Measurements from ENCODE around the genes BRD2, HLA-DOA and HLA-DPB1.

GRCh38 chr6:32472743-32473397 is 33.2 kb downstream of the HLA-DRA start:
- RRBS: no CpG with 5 or more reads among the region's 5 CpGs

- RRBS: no CpG with 5 or more reads among the region's 4 CpGs
These were observed 8.0 kb downstream of the HLA-DQB1 start for GRCh38 chr6:32658396-32658907.

GRCh38 chr6:32760990-32761507 is 2.3 kb downstream of the HLA-DQB2 start:
- RRBS: no CpG with 5 or more reads among the region's 21 CpGs

GRCh38 chr6:32814898-32815865 is 1.6 kb downstream of the HLA-DOB start:
- RRBS: no CpG with 5 or more reads among the region's 12 CpGs

- RRBS: no CpG with 5 or more reads among the region's 3 CpGs
These were observed 9.2 kb upstream of the HLA-DOB start for GRCh38 chr6:32825998-32826473.

DNA sequence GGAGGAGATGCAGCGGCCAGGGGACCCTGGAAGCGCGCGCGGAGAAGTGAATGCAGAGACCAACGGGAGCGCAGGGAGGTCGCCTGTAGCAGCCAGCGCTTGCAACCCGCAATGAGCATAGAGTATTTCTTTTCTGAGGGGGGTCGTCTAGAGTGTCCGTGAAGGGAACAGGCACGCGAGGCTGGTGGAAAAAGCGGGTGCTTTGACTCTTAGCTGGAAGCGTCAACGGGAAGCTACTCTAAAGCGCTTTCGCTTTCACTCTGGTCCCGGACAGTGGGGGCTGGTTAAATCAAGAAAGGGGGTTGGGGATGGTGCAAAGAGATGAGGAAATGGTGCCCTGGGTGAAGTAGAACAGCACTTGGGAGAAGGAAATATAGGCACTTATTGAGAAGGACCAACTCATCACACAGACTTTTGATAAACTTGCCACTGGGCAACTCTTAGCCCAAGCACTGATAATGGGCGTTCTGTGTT is 370 bp downstream of the PSMB9 start:
- RRBS: no CpG with 5 or more reads among the region's 21 CpGs

GRCh38 chr6:32935873-32936089 is 5.0 kb downstream of the HLA-DMB start:
- RRBS: no CpG with 5 or more reads among the region's 1 CpG

- RRBS: no CpG with 5 or more reads among the region's 12 CpGs
These were observed 3.7 kb downstream of the HLA-DMB start for GRCh38 chr6:32937047-32937670.

DNA sequence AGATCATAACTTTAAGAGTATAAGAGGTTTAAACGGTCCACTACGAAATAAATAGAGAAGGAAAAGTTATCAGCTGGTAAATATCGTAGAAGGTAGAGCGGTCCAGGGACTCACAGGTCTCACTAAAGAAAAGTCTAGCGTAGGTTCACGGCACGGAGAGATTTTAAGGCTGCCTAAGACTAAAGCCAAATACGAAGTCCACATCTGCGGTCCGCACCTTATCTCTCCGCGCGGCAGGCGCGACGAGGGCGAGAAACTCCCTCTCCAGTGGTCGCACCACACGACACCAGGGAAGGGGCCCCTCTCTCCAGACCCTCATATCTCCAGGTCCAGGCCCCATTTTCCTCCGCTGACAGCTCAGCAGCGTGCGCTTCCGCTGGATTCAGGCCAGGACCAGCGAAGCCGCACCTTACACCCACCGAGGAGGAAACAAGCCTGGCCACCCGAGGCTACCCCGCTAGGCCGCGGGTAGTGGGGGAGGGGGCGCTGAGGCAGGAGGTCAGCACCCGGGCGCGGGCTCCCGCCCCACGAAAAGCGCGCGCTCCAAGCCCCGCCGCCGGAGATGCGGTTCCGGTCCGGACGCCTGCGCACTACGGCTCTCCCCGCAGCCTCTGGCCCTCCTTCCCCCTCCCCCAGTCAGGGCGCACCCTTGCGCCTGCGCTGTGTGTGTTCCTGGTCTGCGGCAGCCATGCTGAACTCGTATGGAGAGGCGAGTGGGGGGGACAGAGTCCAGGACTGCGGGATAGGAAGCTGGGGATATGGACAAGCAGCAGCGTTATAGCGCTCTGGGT is at the start of gene BRD2:
Gene BRD2 (plus strand): TSS at position 667 of the 791 bp plus-strand sequence.
- RRBS: 2% methylated on average over 11 of the region's 58 CpGs

DNA sequence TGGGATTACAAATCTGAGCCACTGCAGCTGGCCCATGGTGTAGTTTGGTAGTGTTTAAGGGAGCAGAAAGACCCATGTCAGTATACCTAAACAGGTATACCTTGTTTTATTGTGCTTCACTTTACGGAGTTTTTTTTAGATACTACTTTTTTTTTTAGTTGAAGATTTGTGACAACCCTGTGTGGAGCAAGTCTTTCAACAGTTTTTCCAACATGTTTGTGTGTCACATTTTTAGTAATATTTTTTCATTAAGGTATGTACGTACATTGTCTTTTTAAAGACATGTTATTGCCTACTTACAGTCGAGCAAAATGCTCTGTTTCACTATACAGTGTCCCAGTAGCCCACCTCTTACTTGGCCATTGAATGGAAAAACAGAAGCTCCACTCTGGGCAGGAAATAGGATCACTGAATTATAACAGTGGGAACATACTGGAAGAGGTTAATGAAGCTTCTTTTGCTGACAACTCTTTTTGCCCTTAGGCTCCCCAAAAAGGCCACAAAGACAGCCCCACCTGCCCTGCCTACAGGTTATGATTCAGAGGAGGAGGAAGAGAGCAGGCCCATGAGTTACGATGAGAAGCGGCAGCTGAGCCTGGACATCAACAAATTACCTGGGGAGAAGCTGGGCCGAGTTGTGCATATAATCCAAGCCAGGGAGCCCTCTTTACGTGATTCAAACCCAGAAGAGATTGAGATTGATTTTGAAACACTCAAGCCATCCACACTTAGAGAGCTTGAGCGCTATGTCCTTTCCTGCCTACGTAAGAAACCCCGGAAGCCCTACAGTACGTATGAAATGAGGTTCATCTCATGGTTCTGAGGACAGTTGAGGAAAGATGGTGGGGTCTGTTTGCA is 11.2 kb downstream of the BRD2 start:
- RRBS: no CpG with 5 or more reads among the region's 11 CpGs

GRCh38 chr6:33009065-33009918 is at the start of gene HLA-DOA:
Gene HLA-DOA, minus strand, starts transcription at chr6:33009591.
- RRBS: no CpG with 5 or more reads among the region's 23 CpGs

DNA sequence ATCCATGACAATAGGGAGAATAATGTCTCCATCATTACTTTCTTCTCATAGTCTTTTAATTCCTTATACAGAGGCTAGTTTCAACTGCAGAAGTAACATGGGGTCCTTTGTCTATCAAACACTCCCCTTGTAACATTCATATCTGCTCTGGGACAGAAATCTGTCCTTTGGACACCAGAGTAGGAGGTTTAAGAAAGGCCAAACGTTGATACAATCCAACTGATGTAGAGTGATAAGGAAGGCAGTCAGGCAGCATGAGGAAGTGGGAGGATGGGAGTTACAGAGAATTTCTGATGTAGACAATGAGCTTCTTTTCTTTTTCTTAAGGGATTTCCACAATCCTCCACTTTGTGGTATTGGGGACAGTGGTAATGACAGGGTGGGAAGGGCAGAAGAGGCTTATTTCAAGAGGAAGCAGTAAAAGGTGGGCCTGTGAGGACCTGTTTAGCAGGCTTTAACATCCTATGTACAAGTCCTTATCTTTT is 19.0 kb upstream of the HLA-DOA start:
- RRBS: no CpG with 5 or more reads among the region's 1 CpG

DNA sequence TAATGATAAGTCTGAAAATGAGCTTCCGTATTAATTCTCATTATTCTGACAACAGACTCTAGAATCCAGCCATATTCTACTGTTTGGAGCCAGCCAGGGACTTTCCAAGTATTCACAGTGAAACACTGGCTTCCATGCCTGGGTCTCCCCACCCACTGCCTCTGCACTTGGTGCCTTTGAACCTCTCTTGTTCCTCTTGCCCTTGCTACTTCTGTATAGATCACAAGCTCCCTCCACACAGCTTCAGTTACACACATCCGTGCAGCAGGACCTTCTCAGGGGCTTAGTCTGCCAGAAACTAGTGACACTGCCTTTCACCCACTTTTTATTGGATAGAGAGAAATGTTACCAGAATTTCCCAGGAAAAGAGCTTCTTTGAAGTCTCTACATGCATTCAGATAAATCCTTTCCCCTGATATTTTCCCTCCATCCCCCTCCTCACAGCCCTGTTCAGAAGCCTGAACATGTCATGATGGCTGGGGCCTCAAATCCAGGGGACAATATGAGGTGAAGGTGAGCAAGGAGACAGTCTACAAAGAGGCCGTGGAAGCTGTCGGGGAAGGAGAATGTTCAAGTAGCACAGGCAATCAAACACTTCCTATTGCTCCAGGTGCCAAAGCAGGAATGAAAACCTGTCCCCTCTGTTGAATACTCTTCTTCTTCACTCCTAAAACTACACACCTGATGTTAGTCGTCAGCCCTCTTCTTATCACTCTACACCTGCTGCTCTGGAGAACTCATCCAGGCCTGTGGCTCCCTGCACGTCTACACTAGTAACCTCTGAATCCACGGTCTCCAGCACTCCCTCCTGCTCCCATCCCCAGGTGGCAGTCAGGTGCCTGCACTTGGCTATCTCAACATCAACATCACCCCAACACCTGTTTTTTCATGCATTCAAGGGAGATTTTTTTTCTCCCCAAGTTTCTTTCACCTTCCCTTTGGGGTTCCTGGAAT is 20.2 kb upstream of the HLA-DOA start:
- RRBS: no CpG with 5 or more reads among the region's 7 CpGs

GRCh38 chr6:33075150-33076285 is at the start of gene HLA-DPB1:
Gene HLA-DPB1, plus strand, starts transcription at chr6:33075990.
- RRBS: no CpG with 5 or more reads among the region's 14 CpGs

DNA sequence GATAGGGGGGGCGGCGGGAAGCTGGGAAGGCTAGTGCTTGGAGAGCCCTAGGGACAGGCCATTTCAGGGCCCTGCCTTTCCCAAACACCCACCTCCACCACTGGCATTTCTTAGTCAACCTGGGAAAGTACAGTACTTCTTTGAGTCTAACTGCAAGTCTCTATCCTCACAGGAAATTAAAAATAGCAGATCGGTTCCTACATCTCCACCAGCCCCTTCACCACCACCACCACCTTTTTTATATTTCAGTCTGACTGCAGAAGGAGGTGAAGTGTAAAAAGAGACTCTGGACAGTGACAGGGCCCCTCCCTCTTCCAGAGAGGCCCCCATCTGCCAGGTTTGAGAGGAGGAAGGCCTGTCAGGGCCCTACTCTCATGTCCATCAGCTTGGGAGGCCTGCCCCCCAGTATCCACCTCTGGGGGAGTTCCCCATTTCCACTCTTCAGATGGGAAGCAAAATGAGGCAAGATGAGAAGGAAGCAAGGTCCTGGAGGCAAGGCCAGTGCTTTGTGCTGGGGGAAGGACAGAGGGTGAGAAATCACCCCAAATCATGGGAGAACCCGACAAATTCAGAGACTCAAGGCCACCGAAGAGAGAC is 1.7 kb upstream of the COL11A2 start:
- RRBS: no CpG with 5 or more reads among the region's 5 CpGs

- RRBS: 3% methylated on average over 7 of the region's 43 CpGs
These were observed 4.9 kb downstream of the RING1 start for GRCh38 chr6:33212924-33213840.

- RRBS: no CpG with 5 or more reads among the region's 24 CpGs
These were observed 1.4 kb downstream of the B3GALT4 start for GRCh38 chr6:33278105-33278999.

GRCh38 chr6:33357320-33357930 is 28.3 kb upstream of the SMIM40 start:
- RRBS: no CpG with 5 or more reads among the region's 14 CpGs

DNA sequence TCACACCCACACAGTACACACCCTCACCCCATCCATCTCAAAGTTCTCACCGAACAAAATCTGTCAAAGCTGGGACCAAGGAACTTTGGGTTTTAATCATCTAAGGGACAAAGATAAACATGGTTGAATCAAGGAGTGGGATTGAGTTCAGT is 1.2 kb downstream of the CUTA start:
- RRBS: no CpG with 5 or more reads among the region's 1 CpG